Aorta (tissue), 1 donor: ENCODE measurements around the genes ZNF593OS, ZNF683, RPS6KA1, ZDHHC18, SFN and NUDC.

DNA sequence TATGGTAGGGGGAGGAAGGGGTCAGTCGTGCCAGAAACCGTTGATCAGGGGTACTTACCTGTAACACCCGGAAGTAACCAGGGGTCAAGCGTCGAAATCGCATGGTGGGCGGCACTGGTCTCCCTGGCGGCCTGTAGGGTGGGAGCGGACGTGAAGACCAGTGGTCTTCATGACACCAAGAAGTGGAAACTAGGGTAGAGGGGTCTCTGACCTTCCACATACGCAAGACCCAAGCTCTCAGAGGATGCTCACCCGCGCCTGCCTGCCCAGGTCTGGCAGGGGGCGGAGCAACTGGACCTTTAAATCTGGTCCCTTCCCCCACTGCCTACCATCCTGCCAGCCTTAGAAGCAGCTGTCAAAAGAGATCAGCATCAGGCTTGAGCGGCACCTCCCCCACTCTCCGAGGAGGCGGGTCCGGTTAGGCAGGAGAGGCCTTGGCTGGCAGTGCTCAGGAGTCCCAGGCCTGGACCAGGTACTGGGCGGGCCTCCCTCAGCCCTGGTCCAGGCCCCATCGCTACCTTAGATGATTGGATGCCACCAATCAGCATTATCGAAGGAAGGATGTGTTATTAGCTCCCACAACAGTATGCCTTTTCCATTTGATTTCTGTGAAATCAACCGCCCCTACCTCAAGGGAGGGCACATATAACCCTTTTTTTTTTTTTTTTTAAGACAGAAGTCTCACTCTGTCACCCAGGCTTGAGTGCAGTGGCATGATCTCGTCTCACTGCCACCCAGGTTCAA, at the start of gene ZNF593OS:
TSS of gene ZNF593OS (minus strand) at position 274 of the 744 bp plus-strand sequence.
- PRO-cap = no peak

DNA sequence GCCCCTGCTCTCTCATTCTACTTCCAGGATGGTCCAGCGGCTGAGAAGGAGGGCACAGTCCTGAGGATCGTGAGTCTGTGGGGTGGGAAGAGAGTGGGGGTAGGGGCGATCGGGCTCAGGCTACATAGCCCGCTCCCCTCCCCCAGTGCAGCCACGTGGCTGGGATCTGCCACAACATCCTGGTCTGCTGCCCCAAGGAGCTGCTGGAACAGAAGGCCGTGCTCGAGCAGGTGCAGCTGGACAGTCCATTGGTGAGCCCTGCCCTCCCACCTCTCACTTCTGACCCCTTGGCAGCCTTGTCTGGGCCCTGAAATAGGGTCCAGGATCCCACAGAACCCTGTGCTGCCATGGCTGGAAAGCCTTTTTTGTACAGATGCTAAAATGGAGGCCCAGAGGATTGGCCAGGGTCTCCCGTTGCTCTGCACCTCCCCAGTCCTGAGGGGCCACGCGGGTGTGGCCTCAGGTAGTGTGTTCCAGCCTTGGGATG, 5.1 kb downstream of the CNKSR1 start:
- PRO-cap = no peak

GRCh38 chr1:26254946-26255410, 21.0 kb downstream of the CEP85 start:
- PRO-cap = no peak

DNA sequence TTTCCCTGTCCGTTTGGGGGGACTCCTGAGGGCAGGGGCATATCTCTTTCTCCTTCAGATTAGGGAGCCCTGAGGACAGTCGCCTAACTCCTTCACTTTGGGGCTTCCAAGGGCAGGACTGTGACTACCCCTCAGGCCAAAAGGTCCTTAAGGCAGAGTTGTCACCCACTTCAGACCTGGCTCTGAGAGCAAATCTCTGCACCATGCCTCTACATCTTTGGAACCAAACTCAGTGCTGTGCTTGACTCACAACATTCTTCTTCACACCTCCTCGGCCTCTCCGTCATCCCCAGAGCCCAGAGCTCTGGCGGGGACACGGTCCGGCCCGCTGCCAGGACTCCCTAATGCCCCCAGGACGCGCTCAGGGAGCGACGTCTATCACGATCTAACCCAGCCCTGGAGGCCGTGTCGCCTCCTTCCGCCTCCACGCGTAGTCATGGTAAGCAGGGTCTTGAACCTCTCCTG, 366 bp downstream of the UBXN11 start:
- PRO-cap = no peak

- PRO-cap = no peak
Measured at GRCh38 chr1:26321400-26322094, 3.8 kb downstream of the CD52 start.

DNA sequence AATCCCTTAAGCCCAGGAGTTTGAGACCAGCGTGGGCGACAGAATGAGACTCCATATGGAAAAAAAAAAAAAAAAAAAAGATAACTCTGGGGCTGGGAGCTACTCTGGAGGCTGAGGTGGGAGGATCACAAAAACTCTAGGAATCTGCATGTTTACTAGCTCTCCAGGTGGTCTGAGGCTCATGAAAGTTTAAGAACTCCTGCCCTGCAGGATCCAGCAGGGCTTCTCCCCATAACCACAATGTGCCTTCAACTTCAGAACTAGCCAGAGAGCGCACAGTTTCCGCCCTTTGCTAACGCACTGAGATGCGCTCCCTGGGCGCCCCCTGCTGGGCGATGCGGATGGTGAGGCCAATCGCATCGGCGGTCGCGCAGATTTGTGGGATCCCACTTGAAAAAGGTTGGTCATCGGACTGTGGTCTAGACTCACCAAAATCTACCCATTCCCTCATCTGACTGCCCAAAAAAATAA, 8.8 kb downstream of the ZNF683 start:
- PRO-cap = no peak

DNA sequence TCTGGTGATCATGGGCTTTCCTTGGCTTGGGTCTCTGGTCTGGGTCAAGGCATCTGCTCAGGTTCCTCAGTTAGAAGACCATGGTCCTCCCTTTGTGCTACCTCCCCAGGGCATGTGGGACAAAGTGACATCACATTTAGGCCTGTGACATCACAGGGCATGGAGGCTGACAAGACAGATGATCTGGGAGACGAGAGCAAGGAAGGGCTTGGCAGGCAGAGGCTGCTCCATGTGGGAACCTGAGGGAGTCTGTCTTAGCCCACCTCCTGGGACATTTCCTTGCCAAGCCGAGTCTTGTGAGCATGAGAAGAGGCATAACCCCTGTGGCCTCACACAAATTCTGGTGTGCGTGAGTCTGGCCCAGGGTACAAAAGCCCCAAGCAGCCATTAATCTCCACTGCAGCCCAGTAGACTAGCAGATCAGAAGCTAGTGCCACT, at the start of gene ZNF683:
TSS of gene ZNF683 (minus strand) at position 82 of the 438 bp plus-strand sequence.
- PRO-cap = no peak

- PRO-cap = no peak
Measured at GRCh38 chr1:26473139-26473352, 806 bp downstream of the HMGN2 start.

- PRO-cap = no peak
Measured at GRCh38 chr1:26486857-26487535, 14.8 kb downstream of the HMGN2 start.

GRCh38 chr1:26499889-26500780, 27.9 kb downstream of the HMGN2 start:
- PRO-cap = unidirectional peak, plus-strand start at chr1:26500436

DNA sequence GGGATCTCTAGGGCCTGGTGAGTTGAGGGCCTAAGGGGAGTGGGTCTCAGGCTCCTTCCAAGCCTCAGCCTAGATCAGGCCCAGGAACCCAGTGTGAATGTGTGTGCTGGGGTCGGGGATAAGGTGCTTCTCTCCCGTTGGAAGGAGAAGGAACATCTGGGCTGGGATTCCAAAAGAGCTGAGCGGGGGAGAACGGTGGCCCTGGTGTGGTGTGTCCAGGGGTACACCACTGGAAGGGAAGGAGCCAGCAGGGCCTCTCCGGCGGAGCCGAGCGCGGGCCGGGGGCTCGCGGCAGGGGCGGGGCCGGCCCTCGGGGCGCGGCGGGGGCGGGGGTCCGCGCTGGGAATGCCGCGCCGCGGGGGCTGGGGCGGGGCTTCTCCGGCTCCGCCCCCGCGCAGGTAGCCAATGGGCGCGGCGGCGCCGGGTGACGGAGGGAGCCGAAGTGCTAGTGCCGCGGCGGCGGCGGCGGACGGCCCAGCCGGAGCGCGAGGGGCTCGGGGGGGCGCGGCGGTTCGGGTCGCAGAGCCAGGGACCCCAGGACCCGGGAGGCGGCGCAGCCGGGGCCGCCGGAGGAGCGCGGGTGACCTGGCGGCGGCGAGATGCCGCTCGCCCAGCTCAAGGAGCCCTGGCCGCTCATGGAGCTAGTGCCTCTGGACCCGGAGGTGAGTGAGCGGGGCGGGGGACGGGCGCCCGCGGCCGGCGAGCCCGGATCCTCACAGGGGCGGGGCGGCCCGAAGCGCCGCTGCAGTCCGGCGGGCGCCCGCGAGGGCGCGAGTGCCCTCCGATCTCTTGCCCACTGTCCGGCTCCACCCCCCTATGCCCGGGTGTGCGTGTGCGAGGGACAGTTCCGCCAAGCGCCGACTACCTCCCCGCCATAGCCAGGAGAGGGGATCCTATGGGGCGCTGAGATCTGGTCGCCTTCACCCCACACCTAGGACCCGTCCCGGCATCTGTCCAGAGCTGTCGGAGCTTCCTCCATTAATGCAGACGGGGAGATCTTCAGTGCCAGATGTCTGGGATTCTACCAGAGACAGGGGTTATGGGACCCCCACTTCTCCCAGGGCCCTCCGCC, at the start of gene RPS6KA1:
TSS of gene RPS6KA1 (plus strand) at position 440 of the 1,072 bp plus-strand sequence.
- PRO-cap = unidirectional peak, plus-strand start at position 454 of the sequence

DNA sequence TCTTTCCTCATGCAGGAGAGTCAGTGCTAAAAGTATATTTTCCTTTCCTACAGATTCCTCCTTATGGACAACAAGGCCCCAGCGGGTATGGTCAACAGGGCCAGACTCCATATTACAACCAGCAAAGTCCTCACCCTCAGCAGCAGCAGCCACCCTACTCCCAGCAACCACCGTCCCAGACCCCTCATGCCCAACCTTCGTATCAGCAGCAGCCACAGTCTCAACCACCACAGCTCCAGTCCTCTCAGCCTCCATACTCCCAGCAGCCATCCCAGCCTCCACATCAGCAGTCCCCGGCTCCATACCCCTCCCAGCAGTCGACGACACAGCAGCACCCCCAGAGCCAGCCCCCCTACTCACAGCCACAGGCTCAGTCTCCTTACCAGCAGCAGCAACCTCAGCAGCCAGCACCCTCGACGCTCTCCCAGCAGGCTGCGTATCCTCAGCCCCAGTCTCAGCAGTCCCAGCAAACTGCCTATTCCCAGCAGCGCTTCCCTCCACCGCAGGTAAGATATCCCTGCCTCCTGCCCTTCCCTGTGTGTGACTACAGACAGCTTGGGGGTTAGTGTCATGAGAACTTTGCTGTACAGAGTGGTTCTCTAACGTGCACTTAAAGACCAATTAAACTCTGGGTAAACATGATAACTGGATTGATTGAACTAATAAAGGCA, 35.4 kb downstream of the ARID1A start:
- PRO-cap = no peak

DNA sequence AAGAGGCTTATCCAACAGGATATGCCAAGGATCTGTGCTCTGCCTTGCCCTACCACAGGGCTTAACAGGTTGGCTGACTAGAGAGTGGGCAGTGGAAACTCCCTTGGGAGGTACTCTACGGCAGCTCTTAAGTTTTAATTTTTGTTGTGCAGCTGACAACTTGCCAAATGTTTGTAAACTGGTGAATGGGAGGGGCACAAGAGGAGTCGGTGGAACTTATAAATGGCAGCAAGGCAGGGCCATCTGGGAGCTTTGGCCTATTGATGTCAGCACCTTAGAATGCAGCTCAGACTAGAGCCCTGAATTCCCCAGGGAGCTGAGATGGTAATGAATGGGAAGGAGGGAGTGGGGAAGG, 16.4 kb upstream of the PIGV start:
- PRO-cap = no peak

- PRO-cap = no peak
Measured at GRCh38 chr1:26782506-26783694, 4.8 kb upstream of the PIGV start.

DNA sequence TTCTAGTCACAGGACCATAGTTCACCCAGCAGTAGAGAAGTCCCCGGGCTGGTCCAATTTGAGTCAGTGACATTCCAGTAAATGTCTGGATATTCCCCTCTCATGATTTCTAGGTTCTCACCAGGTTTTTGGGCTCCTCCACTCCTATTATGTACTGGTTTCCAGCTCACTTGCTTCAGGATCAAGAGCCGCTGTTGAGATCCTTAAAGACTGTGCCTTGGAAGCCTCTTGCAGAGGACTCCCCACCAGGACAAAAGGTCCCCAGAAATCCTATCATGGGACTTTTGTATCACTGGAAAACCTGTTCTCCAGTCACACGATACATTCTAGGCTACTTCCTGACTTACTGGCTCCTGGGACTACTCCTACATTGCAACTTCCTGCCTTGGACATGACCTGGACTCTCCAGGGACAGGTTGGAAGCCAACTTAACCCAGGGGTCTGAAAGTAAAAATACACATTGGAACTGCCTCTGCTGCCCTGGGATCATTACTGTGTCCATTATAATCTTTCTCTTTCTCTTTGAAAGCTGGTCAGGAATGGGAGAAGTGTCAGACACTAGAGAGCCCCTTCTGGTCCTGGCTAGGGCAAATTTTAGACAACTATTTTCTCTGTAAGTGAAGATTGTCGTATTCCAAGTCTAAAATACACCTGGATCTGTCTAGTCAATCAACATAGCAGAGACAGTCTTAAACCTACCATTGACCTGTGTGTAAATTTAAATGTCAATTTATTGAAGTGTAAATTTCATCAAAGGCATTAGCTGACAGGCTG, 9.9 kb downstream of the PIGV start:
- PRO-cap = no peak

DNA sequence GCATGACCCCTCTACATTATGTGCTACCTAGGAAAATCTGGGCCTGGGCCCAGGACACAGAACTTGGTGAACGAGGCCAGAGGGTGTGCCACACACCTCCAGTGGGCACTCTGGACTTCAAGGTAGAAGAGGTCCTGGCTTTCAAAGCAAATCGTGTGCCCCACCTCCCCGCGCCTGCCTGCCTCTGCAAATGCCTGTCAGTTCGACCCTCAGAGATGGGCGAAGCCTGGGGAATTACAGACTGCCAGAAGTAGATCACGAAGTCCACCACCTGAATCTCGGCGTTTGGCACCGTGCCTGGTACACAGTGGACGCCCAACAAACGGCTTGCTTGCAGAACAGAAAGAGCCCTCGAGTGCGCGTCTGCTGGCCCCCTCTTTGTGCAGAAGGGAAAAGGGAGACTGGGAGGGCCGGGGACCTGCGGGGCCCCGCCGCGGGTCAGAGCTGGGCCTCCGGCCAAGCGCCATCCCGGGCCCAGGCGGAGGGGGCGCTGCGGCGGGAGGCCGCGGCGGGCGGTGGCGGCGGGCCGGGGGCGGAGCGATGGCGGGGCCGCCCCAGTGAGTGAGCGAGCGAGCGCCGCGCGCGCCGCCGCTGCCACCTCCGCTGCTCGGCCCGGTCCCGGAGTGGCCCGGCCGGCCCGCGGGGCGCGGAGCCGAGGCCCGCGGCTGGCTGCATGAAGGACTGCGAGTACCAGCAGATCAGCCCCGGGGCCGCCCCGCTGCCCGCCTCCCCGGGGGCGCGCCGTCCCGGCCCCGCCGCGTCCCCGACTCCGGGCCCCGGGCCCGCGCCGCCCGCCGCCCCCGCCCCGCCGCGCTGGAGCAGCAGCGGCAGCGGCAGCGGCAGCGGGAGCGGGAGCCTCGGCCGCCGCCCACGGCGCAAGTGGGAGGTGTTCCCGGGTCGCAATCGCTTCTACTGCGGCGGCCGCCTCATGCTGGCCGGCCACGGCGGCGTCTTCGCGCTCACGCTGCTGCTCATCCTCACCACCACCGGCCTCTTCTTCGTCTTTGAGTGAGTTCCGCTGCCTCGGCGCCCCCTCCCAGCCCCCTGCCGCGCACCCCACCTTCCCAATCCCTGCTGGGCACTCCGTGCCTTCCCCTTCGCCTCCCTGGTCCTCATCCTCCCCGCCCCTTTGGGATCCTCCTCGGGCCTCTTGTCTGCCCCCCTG, at the start of gene ZDHHC18:
TSS of gene ZDHHC18 (plus strand) at position 557 of the 1,165 bp plus-strand sequence.
- PRO-cap = bidirectional peak, plus-strand start at position 568 of the sequence, minus-strand start at position 380 of the sequence

DNA sequence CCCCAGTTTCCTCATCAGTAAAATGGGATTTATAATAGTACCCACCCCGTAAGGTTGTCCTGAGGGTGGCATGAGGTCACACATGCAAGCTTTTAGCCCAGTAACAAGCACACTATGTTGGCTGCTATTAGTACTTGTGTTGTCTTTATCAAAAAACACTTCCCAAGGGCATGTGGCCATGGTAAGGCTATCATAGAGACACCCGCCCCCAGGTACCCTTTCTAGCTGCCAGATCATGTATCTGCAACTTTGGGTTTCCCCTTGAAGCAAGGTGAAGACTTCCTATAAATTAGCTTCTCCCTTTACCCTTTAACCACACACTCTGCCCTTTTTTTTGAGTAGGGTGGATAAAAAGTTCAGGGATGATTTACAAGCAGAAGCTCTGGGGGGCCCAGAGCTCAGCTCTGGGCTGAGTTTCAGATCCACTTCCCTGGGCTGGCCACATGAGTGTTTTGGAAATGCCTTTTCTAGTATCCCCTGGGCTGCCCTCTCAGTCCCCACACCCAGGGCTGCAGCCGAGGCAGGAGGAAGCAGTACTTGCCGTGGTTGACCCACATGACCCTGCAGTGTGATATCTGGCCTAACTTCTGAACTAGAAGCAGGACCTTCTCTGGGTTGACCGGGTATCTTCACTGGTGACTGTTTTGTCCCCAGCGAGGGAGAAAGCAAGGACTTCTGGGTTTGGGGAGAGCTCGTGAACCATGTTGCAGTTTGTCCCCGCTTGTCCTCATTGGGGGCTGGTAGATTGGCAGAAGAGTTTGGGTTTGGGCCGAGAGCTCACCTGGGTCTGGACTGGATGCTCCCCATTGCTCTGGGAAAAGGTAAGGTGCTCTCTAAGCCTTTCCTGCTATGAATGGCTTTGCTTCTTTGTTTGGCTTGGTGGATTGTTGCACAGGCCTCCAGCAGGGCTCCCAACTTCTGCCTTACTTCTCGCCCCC, 2.2 kb downstream of the ZDHHC18 start:
- PRO-cap = no peak

DNA sequence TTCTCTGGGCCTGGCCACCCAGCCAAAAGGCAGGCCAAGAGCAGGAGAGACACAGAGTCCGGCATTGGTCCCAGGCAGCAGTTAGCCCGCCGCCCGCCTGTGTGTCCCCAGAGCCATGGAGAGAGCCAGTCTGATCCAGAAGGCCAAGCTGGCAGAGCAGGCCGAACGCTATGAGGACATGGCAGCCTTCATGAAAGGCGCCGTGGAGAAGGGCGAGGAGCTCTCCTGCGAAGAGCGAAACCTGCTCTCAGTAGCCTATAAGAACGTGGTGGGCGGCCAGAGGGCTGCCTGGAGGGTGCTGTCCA, at the start of gene SFN:
TSS of gene SFN (plus strand) at position 52 of the 305 bp plus-strand sequence.
- PRO-cap = no peak

GRCh38 chr1:26894128-26894614, 4.1 kb upstream of the GPN2 start:
- PRO-cap = no peak

- PRO-cap = bidirectional peak, plus-strand start at chr1:26921756, minus-strand start at chr1:26921576
Measured at GRCh38 chr1:26921160-26922187, at the start of gene NUDC. Gene NUDC, plus strand, starts transcription at chr1:26921743.